ENCODE measurements around the genes TXNDC8 and LPAR1.

- PRO-cap, 3 experiments = peak in 2 of 3 experiments; most common plus-strand start chr9:110127458 (in 1); most common minus-strand start chr9:110127369 (in 1)
- RRBS = 7% methylated on average over 7 of the region's 20 CpGs
Measured at GRCh38 chr9:110127155-110127857, 80.7 kb downstream of the C9orf152 start.

DNA sequence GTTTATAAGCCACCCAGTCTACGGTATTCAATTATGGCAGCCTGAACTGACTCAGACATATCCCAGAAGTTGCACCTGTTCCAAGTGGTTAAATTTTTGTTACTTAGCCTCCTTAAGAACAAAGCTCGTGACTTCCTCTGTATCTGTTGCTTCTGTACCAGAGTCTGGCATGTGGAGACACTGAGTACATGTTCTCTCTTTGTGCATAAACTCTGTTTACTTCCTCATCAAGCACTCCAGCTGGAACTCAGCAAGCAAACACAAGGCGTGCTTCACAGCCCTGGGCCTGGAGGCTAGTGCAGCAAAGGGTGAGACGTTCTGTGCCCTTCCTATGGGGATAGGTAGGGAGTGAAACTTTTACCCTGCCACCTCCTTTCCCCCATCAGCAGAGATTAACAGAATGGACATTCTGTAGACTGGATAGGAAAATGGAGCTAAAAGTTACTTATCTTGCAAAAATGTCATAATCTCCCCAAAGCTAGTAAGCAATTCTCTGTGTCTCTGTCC is 18.9 kb downstream of the C9orf152 start:
- PRO-cap, 3 experiments = no peak in any of the 3 experiments
- RRBS = no CpG with 5 or more reads among the region's 4 CpGs

- PRO-cap, 3 experiments = no peak in any of the 3 experiments
- RRBS = no CpG with 5 or more reads among the region's 1 CpG
Measured at GRCh38 chr9:110206315-110206769, 1.6 kb downstream of the C9orf152 start.

GRCh38 chr9:110337764-110338187 is at the start of gene TXNDC8:
Gene TXNDC8, minus strand, starts transcription at chr9:110337863.
- PRO-cap, 3 experiments = no peak in any of the 3 experiments
- RRBS = no CpG with 5 or more reads among the region's 1 CpG

DNA sequence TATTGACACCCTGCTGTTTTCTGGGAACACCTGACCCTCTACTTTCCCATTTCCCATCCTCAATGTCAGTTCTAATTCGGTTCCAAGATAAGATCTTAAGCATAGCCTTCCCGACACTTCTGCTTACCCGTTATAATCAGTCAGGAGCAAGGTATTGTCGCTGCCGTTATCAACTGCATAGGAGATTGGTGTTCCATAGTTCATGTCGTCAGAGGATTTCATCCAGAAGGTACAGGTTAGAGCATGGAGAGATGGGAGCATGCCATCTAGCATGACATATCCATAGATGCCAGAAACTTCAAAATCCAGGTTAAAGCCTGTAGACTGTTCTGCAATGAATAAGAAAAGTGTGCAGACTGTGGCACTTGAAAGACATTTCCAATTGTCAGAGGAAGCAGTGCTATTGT is 108.0 kb upstream of the TXNDC8 start:
- PRO-cap, 3 experiments = no peak in any of the 3 experiments
- RRBS = no CpG with 5 or more reads among the region's 6 CpGs

GRCh38 chr9:110744578-110744874 is 75.9 kb downstream of the MUSK start:
- PRO-cap, 3 experiments = no peak in any of the 3 experiments
- RRBS = no CpG with 5 or more reads among the region's 1 CpG

DNA sequence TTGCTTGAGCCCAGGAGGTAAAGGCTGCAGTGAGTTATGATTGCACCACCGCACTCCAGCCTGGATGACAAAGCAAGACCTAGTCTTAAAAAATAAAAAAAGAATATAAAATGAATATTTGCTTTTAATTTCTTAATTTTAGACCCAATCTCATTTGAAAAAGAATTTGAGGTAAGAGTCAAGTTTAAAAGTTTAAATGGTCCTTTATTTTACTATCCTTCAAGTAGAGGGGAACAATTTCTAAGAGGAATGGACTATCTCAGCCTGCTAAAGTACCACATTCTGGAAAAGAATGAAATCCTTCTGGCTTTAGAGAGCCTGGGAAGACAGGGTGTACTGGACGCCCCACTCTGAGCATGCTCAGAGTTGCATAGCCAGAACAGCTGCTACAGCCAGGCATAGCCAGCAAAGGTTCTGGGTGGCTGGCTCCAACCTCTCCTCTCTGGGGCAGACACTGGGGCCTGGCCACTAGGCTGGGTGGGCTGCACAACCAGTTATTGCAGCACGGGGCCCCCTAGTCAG is 143.3 kb downstream of the LPAR1 start:
- PRO-cap, 3 experiments = no peak in any of the 3 experiments
- RRBS = no CpG with 5 or more reads among the region's 3 CpGs

DNA sequence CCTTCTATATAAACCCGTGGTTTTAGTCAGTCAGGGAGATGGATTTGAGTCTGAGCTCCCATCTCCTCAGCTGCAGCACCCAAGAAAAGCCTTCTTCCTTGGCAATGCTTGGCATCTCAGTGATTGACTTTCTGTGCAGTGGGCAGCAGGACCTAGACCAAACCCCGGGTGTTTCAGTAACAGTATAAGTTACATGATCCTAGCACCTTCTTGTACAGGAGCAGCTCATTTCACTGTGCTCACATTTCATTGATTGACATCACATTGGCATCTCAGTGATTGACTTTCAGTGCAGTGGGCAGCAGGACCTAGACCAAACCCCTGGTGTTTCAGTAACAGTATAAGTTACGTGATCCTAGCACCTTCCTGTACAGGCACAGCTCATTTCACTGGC is 129.1 kb downstream of the LPAR1 start:
- PRO-cap, 3 experiments = no peak in any of the 3 experiments
- RRBS = no CpG with 5 or more reads among the region's 3 CpGs

DNA sequence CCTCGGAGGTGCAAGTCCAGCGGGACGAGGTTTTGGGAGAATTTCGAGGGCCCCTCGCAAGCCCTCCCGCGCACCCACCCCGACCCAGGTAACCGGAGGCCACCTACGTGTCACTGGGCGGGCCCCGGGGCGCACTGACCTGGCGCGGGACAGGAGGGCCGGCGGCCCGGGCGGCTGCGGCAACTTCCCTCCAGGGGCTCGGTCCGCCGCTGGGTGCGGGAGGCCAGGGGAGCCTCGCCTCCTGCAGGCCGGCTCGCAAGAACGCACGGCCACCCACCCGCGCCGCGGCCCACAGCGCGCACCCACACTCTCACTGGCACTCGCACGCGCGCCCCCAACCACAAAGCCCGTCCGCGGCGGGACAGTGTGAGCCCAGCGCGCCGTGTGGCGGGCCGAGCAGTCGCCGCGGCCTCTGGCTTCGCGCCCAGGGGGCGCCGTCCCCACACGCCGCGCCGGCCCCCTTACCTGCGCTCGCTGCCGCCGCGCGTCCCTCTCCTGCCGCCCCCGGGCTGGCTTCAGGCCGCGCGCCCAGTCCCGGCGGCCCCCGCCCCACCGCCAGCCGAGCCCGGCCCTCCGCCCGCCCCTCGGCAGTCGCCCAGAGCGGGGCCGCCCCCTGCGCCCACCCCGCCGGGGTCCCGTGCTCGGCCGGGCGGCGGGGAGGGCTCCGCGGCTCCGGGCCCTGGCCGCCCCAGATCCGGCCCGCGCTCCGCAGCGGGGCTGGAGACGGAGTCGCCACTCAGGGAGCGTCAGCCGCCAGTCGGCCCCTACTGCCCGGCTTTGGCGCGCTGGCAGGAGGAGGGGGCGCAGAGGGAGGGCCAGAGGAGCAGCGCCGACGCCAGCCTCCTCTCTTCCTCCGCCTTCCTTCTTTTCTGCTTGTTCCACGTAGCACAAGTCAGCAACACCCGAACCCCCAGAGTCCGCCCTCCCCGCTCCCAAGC is at the start of gene LPAR1:
TSS of gene LPAR1 (minus strand) at position 769 of the 938 bp plus-strand sequence.
- PRO-cap, 3 experiments = peak in 3 of 3 experiments; most common plus-strand start position 691 of the sequence (in 3); most common minus-strand start position 871 of the sequence (in 3)
- RRBS = 3% methylated on average over 36 of the region's 116 CpGs

GRCh38 chr9:111392576-111393154 is 62.6 kb upstream of the OR2K2 start:
- PRO-cap, 3 experiments = no peak in any of the 3 experiments
- RRBS = no CpG with 5 or more reads among the region's 2 CpGs

DNA sequence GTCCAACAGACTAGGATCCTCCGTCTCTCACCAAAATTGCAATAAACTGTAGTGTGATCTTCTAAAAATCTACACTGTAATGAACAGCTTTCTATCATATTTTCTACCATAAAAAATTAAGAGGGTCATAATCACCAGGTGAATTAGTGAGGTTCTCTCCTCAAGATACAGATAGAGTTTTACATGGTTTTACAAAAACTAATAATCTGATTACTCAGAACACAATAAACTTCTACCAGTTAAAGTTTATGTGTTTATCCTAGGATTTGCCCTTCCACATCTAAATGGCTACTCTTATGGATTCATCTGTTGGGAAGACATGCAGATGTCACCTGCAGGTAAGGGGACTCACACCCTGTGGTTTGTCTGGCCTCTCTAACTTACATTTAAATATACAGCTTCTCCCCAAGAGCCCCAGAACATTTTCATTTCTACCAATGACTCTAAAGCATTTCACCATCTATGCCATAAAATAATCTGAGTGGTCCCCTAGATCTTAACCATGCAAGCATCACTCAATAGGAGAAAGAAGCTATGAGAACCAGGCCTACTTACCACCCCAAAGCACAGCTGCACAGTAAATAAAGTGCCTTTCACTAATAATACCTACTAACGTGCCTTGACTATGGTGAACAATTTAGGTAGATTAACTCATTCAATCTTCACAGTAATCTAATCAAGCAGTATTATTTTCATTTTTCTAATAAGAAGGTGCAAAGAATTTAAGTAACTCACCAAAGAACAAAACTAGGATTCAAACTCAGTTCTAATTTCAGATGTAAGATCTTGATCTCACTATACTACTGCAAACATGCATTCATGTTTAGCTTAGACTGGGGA is 60.3 kb downstream of the ECPAS start:
- PRO-cap, 3 experiments = no peak in any of the 3 experiments
- RRBS = no CpG with 5 or more reads among the region's 2 CpGs

DNA sequence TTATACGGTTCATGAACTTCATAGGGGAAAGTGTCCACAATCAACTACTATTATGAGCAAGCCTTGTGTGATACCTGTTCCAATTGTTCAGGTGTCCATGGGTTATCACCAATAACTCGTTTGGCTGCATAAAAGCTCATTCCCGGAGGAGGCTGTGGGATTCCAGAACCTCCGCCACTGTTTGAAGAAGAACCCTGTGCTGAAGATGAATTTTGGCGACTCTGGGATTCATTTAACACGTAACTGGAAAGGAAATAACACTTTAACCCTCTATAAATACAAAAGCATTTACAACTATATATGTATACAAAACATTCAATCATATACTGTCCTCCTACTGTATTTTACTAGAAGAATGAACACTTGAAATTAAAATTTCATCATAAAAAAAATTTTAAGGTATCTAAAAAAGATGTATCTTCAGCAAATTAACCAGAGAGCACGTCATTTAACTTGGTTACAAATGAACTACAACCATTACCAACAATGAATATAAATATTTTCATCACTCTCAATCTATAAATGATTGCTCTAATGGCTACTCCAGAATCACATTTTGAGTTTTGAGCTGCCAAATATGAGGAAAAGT is 47.2 kb downstream of the ECPAS start:
- PRO-cap, 3 experiments = no peak in any of the 3 experiments
- RRBS = no CpG with 5 or more reads among the region's 7 CpGs

DNA sequence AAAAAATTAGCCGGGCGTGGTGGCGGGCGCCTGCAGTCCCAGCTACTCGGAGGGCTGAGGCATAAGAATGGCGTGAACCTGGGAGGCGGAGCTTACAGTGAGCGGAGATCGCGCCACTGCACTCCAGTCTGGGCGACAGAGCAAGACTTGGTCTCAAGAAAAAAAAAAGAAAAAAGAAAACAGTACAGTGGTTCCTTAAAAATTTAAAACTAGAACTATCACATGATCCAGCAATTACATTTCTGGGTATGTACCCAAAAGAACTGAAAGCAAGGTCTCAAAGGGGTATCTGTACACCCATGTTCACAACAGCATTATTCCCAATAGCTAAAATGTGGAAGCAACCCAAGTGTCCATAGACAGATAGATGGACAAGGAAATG is 2.8 kb downstream of the ECPAS start:
- PRO-cap, 3 experiments = no peak in any of the 3 experiments
- RRBS = no CpG with 5 or more reads among the region's 11 CpGs

DNA sequence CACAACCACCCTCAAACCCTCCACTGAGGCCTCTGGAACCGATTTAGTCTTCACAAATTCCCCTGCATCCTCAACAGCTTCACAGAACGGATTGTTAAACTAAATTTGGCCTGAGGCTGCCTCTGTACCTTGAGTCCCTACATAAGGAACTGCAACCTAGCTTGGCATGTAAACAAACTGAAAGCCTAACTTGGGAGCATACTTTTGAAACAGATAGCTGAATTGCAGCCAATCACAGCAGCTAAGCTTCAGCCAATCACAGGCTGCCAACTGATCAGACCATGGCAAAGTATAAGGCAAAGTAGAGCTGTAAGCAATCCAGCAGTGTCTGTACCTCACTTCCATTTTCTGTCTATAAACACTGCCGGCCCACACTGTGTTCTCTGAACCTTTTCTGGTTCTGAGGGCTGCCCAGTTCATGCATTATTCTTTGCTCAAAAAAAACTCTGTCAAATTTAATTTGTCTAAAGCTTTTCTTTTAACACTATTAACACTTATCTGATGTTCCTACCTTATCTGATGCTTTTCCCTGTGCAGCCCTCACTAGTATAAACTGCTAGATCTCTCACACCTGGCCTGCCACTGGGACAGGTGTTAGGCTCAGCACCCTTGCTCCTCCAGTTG is 8.9 kb upstream of the ZNF483 start:
- PRO-cap, 3 experiments = no peak in any of the 3 experiments
- RRBS = no CpG with 5 or more reads among the region's 3 CpGs

DNA sequence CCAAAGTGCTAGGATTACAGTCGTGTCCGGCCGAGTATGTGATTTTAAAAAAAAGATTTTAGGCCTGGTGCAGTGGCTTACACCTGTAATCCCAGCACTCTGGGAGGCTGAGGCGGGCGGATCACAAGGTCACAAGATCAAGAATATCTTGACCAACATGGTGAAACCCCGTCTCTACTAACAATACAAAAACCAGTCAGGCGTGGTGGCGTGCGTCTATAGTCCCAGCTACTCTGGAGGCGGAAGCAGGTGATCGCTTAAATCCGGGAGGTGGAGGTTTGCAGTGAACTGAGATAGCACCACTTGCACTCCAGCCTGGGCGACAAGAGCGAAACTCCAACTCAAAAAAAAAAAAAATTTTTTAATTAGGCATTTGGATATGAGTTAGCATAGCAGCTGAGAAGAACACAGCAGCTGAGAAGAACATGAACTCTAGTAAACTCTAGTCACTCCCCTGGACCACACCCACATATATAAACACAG is 4.7 kb upstream of the UGCG start:
- PRO-cap, 3 experiments = no peak in any of the 3 experiments
- RRBS = no CpG with 5 or more reads among the region's 14 CpGs

GRCh38 chr9:111896914-111897341 is 314 bp downstream of the UGCG start:
- PRO-cap, 3 experiments = peak in 3 of 3 experiments; most common plus-strand start chr9:111897154 (in 1); most common minus-strand start chr9:111896998 (in 2)
- RRBS = 3% methylated on average over 13 of the region's 55 CpGs

DNA sequence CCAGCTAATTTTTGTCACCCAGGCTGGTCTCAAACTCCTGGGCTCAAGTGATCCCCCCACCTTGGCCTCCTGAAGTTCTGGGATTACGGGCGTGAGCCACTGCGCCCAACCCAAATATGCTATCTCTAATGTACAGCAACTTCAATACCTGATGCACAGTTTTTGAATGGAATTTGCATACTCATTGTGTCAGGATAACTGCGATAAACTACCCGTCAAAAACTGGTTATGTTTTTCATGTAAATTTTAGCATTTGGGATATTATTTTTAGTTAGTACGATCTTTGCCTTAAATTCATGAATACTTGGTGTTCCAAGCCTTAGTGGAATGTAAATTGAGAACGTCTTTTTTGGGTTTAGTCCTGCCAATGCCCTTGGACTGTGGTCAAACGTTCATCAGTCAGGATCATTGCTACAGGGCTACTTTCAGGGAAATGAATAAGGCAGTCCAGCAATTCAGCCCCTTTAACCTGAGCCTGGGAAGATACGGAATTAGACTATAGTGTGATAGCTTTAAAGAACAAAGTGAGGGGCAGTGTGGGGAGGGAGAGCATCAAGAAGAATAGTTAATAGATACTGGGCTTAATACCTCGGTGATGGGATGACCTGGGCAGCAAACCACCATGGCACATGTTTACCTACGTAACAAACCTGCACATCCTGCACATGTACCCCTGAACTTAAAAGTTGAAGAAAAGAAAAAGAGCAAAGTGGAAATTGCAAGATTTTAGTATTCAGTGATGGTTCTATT is 4.6 kb downstream of the UGCG start:
- PRO-cap, 3 experiments = no peak in any of the 3 experiments
- RRBS = no CpG with 5 or more reads among the region's 11 CpGs

GRCh38 chr9:112025992-112026325 is 129.3 kb downstream of the UGCG start:
- PRO-cap, 3 experiments = no peak in any of the 3 experiments
- RRBS = no CpG with 5 or more reads among the region's 5 CpGs

DNA sequence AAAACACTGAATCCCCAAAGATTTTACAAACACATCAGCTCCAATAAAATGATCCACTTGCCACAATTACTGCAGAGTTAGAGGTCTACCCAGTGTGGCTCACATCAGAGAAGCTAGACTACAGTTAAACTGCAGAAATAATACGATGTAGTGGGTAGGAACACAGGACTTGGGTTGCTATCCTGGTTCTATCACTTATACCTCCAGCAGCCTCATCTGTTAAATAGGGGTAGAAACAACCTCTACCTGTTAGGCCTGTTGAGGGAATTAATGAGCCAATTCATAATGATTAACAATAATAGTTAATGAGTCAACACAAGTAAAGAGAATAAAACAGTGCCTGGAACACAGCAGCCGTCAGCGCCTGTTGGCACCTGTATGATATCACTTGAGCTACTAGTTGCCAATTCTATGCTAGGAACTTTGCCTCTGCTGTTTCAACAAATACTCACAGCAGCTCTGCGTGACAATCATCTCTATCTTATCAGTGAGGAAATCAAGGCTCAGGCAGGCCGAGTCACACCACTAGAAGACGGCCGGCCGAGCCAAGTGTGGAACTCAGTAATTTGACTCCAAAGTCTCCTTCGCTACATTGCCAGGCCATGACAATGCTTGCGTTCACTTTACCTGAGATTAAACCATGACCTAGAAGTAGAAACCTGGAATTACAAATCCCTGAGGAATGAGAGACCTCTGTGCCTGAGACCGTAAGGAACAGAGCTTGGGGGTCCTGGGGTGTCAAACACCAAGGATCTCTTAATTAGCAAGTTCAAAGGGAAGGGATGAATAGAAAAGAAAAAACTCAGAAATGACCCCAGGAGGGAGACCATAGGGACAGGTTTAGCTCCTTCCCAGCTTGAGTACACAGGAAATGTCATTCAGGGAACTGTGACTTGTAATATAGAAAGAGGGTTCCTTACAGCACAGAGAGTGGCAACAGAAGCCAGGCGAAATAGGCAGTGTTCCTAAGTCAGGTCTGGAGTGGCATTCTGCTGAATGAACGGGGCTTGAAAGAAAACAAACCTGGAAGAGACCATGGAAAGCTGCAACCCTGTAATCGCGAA is 109.2 kb downstream of the SUSD1 start:
- PRO-cap, 3 experiments = no peak in any of the 3 experiments
- RRBS = no CpG with 5 or more reads among the region's 15 CpGs

DNA sequence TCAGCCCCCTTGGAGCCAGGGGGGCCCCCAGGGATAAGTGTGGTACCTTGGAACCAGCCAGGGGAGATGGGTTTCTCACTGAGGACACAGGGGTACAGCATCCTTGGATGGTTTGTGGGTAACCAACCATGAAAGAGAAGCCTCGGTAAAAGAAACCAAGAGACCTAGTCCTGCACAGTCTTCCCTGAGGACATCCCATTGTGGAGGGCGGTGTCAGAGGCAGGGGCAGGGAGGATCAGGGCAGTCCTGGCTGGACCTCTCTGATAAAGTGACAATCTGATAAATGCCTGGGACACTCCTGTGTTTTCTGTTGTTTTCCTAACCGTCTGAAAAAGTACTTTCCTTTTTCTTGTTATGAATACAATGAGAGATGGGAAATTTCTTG is 102.2 kb downstream of the SUSD1 start:
- PRO-cap, 3 experiments = no peak in any of the 3 experiments
- RRBS = no CpG with 5 or more reads among the region's 3 CpGs